Left ventricle myocardium (tissue), 1 donor: ENCODE measurements around the genes FOXF2, GMDS and SERPINB1.

GRCh38 chr6:319605-320082 is 27.4 kb downstream of the DUSP22 start:
- PRO-cap: no peak

DNA sequence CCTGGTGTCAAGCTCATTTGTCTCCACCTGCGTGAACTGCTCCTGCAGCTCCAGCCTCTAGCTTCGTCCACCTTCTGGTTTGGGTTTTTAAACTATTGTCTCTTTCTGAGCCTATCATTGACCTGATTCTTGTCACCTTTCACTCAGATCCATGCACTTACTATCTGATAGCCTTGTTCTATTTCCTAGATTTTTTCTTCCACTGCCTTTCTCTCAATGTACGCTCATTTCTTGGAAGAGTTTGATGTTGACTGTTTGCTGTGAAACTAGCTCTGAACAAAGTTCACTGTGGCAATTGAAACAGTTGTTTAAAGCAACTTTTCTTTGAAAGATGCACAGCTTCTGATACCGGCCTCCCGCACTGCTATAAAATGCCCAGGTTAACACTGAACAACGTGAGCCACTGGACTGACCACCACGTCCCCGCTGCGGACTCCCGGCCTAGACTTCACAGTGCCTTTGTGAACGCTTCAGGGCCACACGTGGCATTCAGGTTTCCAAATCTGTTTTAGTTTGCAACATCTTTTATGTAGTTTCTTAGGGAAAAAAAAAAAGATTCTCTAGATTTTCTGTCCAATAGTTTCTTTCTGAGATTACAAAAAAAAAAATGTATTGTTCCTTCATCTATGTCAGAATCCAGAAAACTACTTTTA is 29.8 kb upstream of the IRF4 start:
- PRO-cap: no peak

- PRO-cap: no peak
Measured at GRCh38 chr6:410226-411163, 18.9 kb downstream of the IRF4 start.

DNA sequence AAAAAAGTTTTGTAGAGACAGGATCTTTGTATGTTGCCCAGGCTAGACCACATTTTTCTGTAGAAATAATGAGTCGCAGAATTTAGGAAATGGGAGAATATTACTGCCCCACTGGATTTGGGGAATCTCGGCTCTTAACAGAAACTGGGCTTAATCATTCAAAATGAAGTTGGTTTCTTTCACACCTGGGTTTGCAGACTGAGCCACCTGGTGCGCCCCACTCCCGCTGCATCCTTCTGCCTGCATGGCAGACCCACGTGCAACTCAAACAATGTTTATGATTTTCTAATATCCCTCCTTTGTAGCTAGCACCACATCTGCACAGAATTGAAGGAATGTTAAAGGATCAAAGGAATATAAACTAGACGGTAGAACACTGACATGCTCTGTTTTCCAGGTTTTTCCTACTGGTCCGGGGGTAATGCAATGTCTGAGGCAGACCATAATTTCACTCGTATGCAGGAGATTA is 265.8 kb upstream of the FOXQ1 start:
- PRO-cap: no peak

GRCh38 chr6:1388693-1389887 is at the start of gene FOXF2:
FOXF2 (plus strand) TSS chr6:1389576.
- PRO-cap: unidirectional peak, plus-strand start at chr6:1389572

DNA sequence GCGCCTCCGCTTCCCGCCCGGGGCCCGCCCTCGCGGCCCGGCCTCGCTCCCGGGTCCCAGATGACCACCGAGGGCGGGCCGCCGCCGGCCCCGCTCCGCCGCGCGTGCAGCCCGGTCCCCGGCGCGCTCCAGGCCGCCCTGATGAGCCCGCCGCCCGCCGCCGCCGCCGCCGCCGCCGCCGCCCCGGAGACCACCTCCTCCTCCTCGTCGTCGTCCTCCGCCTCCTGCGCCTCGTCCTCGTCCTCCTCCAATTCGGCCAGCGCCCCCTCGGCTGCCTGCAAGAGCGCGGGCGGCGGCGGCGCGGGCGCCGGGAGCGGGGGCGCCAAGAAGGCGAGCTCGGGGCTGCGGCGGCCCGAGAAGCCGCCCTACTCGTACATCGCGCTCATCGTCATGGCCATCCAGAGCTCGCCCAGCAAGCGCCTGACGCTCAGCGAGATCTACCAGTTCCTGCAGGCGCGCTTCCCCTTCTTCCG is 548 bp downstream of the FOXF2 start:
- PRO-cap: no peak

GRCh38 chr6:1402365-1402659 is 12.9 kb downstream of the FOXF2 start:
- PRO-cap: no peak

GRCh38 chr6:1622346-1622893 is 12.7 kb downstream of the FOXC1 start:
- PRO-cap: no peak

- PRO-cap: no peak
Measured at GRCh38 chr6:1841738-1842621, 232.3 kb downstream of the FOXC1 start.

DNA sequence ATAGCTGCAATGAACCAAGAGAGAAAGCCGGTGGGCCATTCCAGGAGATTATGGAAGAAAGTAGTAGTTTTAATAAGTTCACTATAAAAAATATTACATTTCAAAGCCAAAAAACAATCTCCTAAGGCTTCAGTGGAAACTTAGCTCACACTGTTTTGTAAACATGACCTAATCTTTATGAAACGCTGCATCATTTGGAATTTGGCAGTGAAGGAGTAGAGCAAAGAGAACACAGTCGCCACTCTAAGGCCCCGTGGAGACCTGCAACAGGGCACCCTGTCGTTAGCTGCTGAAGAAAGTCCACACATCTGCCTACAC is 289.8 kb downstream of the FOXC1 start:
- PRO-cap: no peak

GRCh38 chr6:2141732-2142337 is 103.6 kb downstream of the GMDS start:
- PRO-cap: no peak

GRCh38 chr6:2244761-2245948 is at the start of gene GMDS:
GMDS (minus strand) TSS chr6:2245605.
- PRO-cap: bidirectional peak, plus-strand start at chr6:2245768, minus-strand start at chr6:2245574

GRCh38 chr6:2369962-2370442 is 124.6 kb upstream of the GMDS start:
- PRO-cap: no peak

- PRO-cap: no peak
Measured at GRCh38 chr6:2839888-2840922, 1.5 kb downstream of the SERPINB1 start.

- PRO-cap: bidirectional peak, plus-strand start at chr6:2841593, minus-strand start at chr6:2841426; bidirectional peak, plus-strand start at chr6:2841986, minus-strand start at chr6:2841860
Measured at GRCh38 chr6:2840923-2842322, at the start of gene SERPINB1. SERPINB1 (minus strand) TSS chr6:2841863.

- PRO-cap: no peak
Measured at GRCh38 chr6:2853543-2854240, 12.0 kb upstream of the SERPINB1 start.

DNA sequence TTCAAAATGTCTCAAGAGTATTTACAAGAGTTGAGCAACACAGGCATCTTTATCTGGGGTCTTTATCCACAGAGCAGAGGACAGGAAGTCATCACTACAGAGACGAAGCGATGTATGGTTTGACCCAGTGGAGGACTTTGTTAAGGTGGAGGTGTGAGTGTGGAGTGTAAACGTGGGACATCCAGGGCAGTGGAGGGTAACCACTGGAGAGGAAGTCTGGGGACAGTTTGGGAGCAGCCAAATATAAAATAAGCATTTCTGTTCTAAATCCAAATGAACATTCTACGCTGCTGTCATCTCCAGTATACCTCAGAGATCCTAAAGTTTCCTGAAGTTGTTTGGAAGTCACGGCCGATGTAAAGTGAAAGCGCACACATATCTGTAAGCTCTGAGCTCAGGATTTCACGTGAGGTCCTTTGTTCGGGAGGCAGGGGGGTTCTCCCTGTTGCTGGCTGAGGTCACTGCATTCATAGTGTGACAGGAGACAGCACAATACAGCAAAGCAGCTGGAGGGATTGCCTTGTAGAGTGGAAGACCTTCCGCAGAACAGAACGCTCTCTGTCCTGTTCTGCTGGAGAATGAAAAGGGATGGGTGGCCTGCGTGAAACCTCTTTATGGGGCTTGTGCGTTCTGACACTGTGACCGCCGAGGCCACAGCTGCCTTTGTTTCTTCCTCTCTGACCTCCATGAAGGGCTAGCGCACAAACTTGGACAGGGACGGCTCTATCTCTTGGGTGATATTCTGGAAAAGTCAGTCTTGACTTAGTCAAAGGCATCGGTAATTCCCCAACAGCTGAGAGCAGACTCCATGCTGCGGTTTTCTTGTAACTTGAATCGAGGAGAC is 13.3 kb upstream of the SERPINB1 start:
- PRO-cap: bidirectional peak, plus-strand start at position 466 of the sequence, minus-strand start at position 358 of the sequence

DNA sequence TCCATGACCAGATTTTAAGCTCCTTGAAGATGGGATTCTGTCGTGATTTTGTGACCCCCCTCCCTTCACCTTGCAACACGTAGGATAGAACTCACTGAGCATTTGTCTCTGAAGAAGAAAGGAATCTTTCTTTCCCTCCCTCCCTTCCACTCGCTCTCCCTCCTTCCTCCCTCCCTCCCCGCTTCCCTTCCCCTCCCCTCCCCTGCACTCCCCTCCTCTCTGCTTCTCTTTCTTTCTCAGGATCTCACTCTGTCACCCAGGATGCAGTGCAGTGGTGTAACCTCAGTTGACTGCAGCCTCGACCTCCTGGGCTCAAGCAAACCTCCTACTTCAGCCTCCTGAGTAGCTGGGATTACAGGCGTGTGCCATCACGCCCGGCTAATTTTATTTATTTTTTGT is 23.5 kb upstream of the SERPINB1 start:
- PRO-cap: no peak

GRCh38 chr6:2901418-2901880 is 1.7 kb downstream of the SERPINB9 start:
- PRO-cap: no peak

DNA sequence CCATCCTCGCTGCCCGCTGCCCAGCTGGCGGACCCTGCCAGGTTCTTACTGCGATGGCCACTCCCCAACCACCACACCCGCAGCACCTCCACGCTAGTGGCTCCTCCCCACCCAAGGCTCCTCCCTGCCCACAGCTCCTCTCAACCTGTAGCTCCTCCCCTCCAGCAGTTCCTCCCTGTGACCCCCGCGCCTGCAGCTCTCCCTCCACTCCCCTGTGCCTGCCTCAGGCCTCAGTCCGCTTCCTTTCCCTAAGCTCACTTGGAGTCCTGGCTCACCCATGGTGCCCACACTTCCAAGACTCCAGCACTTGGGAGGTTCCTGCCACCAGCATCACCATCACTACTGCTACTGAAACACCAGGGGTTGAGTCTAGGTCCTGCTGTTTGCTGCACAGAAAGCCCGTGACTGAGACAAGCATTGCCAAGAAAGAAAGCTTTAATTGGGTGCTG is 17.7 kb upstream of the SERPINB9 start:
- PRO-cap: no peak